Airway epithelial cell (primary cell): ENCODE data around the genes POTEB3, NPAP1 and ATP10A.

GRCh38 chr15:20247679-20248054, 293.9 kb downstream of the GOLGA6L6 start:
- RAMPAGE, long total RNA = no peak

DNA sequence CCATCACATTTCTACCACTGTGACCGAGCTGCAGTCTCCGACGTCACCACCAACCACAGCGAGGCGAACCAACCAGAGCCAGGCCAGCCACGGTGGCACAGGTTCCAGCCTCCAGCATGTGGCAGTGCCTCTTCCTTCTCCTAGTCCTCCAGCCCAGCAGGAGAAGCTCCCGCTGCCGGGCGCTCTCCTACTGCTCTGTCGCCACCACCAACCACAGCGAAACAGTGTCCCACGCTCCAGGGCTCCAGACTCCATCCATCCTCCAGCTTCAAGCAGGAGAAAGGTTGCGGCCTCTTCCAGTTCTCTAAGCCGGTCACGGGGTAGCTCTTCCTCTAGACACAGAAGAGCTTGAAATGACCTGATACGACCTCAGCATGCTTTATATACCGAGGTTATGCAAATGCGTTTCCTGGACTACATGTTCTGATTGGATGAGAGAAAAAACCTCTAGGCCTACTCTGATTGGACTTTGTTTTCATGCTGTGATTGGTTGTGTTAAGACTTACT, 177.7 kb downstream of the POTEB3 start:
- RAMPAGE, long total RNA = no peak

GRCh38 chr15:21344963-21345412, 95.3 kb downstream of the POTEB3 start:
- RAMPAGE, long total RNA = no peak

GRCh38 chr15:21440258-21440937, at the start of gene POTEB3:
TSS of gene POTEB3 (minus strand) at chr15:21440499.
- RAMPAGE, long total RNA = no peak

DNA sequence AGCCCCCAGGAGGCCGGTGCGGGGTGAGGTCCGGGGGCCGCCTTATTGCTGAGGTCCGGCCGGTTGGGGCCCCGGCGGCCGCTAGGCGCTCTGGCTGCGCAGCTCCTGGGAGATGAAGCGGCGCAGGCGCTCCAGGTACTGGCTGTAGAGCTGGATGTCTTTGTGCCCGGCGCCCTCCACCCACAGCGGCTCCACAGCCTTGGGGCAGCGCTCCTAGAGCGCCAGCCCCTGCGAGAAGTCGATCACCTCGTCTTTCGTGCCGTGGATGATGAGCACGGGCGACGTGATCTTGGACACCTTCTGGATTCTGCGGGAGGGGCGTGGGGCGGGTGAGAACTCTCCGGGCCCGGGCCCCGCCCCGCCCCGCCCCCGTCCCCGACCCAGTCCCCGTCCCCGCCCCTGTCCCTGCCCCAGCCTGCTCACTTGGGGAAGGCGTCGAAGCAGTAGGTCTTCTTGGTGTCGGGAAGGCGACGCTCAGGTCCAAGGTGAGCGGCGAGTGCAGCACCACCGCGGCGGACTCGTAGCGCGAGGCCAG, 89.2 kb upstream of the GOLGA6L1 start:
- RAMPAGE, long total RNA = no peak

DNA sequence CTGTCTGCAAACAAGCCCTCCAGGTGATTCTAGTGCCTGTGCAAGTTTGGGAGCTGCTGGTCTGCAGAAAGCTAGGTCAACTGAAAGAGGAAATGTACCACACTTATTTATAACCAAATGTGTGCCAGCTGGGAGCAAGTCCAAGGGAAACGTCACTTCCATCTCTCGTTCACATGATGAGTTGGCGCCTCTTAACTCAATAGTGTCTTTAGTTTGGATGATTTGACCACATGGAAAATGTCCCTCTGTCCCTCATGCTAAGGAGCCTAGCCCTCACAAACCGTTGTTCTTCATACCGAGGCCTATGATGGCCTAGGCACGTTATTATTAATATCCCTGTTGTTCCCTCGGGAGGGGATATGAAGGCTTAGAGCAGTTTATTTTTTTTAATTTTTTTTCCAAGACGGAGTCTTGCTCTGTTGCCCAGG, 43.3 kb downstream of the GOLGA8S start:
- RAMPAGE, long total RNA = no peak

DNA sequence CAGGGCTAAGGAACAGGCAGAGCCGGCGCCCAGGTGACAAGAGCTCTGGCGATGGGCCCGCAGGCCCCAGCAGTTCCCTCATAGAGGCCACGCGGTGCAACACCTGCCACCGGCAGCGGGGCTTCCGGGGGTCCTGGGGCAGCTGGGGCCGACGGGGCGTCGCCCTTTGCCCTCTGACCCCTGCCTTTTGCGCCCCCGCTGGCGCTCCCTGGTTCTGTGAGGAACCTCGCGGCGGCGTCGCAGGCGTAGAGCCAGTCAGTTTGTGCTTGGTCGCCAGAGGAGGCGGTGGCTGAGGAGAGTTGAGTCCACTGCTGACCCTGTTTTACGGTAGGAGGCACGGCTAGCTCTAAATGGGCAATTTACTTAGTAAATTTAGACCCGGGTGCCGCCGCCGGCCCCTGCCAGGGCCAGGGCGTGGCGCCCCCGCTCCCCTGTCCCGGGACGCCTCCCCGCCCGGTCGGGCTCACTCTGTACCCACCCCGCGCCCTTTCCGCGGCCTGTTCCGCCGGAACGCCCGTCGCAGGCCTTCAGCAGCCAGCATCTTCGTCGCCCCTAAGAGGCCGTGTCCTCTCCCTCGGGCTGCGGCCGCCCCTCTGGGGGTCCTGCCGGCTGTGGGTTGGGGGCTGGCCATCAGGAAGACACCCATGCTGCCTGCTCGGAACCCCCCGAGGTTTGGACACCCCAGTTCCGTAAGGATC, at the start of gene NPAP1:
TSS of gene NPAP1 (plus strand) at position 258 of the 698 bp plus-strand sequence.
- RAMPAGE, long total RNA = no peak

GRCh38 chr15:24857630-24858369, 97.0 kb upstream of the SNRPN start:
- RAMPAGE, long total RNA = no peak

DNA sequence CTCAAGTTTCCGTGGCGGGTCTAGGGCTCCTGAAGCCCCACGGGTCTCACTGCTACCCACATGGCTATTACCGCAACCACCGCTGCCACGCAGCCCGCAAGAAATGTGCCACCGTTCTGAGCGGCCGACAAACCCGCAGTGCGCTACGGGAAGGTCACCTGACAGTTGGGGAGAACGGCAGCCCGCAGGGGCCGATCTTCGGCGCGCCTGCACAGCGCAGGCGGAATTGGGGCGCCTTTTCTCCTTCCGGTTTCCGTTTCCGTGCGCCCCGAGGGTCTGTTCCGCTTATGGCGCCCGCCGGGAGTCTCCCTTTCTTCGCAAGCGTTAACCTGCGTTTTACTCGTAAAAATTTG, 76.6 kb upstream of the SNRPN start:
- RAMPAGE, long total RNA = no peak

DNA sequence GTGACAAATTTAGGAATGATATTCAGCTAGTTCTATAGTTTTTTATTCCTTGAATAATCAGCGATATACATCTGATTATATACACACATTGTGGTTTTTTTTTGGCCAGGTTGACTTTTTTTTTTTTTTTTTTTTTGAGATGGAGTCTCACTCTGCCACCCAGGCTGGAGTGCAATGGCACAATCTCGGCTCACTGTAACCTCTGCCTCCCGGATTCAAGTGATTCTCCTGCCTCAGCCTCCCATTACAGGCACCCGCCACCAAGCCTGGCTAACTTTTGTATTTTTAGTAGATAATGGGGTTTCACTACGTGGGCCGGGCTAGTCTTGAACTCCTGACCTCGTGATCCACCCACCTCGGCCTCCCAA, 38.9 kb upstream of the SNRPN start:
- RAMPAGE, long total RNA = no peak

- RAMPAGE, long total RNA = no peak
Observed at GRCh38 chr15:25085189-25085601, 130.4 kb downstream of the SNRPN start.

GRCh38 chr15:25481131-25482065, 42.6 kb upstream of the UBE3A start:
- RAMPAGE, long total RNA = no peak

DNA sequence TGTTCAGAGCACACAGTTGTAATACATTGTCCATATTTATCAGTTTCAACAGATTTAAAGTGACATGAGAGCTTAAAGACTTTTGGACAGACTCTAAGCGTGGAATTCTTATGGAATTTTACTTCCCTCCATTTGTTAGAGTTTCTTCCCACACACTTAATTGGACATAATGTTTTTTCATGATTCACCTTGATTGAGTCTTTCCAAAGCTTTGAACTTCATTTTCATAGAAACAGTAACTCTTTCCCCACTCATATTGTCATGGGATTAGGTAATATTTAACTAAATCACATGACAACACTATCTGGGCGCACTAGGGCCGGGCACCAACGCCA, 193.0 kb upstream of the UBE3A start:
- RAMPAGE, long total RNA = no peak

GRCh38 chr15:25788261-25788464, 75.0 kb downstream of the ATP10A start:
- RAMPAGE, long total RNA = no peak

DNA sequence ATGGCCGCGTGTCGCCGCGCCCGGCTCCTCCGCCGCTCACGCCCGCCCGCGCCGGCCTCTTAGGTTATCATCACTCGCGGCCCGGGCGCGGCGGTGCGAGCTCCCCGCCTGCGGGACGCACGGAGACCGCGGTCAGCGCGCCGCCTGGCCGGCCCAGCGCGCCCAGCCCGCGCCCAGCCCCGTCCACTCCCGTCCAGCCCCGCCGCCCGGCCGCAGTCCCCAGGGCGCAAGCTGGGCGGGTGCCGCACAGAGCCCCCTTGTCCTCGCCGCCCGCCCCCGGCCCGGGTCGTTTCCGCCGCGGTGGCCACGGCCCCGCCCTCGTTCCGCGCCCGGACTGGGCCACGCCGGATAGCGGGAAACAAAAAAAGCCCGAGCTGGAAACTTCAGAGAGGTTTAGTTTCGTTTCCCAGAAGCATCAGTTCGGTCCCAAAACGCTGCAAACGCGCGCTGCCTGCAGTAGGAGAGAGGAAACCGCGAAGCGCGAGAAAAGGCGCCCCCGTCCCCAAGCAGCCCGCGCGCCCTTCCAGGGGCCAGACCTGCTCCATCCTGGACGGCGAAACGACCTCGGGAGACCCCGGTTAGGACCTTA, at the start of gene ATP10A:
TSS of gene ATP10A (minus strand) at position 233 of the 589 bp plus-strand sequence.
- RAMPAGE, long total RNA = no peak

DNA sequence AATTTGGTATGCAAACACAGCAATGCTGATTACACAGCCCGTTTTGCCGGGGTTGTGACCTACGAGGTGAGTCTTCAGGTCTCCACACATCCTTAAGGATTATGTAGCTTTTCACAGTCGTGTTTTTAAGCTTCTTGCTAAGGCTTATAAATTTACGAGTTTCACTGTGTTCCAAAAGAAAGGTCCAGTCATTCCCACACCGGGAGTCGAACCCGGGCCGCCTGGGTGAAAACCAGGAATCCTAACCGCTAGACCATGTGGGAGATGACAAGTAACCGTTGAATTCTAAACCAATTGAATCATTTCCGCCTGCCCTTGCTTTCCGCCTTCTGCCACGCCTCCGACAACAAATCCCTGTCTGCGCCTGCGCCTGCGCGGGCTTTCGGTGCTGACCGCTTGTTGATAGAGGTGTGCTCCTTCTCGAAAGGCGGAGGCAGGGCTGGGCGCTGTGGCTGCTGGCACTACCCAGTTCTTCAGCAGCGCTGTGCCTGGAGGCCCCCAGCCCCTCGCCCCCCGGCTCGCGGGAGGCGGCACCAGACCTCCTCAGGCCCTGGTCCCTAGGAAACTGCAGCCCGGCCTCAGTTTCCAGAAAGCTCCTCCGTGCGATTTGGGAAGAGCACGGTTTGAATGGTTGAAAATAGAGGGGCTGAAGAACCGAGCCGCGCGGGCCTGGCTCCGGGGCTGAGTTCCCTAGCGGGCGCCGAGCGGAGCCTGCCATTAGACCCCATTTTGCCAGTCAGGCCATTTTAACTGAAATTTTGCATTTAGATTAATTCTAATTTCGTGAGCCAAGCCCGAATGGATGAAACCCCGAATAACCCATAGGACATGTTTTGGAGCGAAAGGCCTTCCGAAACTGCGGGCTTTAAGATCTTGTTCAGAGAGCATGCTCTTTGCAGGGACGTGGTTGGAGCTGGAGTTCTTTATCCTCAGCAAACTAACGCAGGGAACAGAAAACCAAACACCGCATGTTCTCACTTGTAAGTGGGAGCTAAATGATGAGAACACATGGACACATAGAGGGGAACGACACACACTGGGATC, 219.2 kb upstream of the ATP10A start:
- RAMPAGE, long total RNA = no peak

DNA sequence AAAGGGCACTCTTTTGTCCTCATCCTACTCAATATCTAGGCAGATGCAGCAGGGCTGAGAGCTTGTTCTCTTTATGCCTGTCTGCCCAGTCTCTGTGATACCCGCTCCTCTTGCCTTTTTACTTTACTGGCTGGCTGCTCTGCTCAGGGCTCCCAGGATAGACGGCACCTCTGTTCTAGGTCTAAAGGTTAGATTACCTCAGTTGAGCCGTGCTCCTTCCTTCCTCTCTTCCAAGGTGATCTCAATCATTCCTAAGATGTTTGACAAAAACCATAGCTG, 134.7 kb downstream of the GABRB3 start:
- RAMPAGE, long total RNA = no peak

- RAMPAGE, long total RNA = no peak
Observed at GRCh38 chr15:26772492-26772953, 343 bp downstream of the GABRB3 start.

DNA sequence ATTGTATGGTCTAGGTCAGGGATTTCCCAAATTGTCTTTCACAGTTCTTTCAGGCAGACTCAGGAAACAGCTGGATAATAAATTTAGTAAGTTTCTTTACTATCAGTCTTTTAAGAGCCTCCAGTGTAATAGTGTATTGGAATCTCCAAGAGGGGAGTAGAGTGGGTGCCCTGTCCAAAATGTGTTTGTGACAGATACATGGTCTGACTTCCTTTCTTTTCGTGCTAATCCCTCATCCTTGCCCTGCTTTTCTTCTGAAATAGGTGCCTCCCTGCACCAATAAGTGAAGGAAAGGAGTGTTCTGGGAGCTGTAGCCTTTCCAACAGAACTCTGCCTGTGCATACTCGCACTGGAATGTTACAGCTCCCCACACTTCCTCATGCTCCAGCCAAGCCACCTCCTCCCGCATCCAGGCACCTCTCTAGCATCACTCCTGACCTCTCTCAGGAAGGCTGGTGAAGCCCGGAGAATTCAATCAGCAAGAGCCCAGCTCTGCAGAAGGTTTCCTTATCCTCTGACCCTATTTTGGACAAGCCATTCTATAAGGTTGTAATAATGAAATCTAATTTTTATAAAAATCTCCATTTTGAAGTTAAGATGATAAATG, 478.0 kb downstream of the GABRG3 start:
- RAMPAGE, long total RNA = no peak

- RAMPAGE, long total RNA = no peak
Observed at GRCh38 chr15:27645864-27646229, 453.3 kb downstream of the OCA2 start.